AG08470 (cell line): Measurements from ENCODE around the gene SRSF12.

GRCh38 chr6:87155831-87156832 is 767 bp downstream of the ZNF292 start:
- RRBS, result no CpG with 5 or more reads among the region's 45 CpGs

- RRBS, result no CpG with 5 or more reads among the region's 1 CpG
Observed at GRCh38 chr6:87184541-87184823, 29.1 kb downstream of the ZNF292 start.

- RRBS, result no CpG with 5 or more reads among the region's 26 CpGs
Observed at GRCh38 chr6:87328625-87329201, 365 bp downstream of the GJB7 start.

DNA sequence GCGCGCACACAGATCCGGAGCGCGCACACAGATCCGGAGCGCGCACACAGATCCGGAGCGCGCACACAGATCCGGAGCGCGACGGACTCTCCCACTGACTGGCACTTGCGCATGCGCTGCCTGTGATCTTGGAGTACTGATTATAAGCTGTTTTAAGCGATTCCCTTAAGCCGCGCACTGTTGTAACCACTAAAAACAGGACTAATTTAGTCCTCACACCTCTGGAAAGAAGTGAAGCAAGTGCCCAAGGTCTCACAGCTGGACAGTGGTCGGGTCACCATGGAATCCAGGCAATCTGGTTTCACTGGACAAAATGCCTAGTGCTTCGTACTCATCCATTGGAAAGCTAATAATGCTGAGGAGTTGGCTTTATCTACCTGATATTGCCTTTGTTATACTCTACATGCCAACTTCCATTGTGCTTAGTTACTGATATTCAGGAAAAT is 781 bp downstream of the CFAP206 start:
- RRBS, result no CpG with 5 or more reads among the region's 22 CpGs

- RRBS, result no CpG with 5 or more reads among the region's 4 CpGs
Observed at GRCh38 chr6:88120376-88120792, 45.8 kb downstream of the CNR1 start.

DNA sequence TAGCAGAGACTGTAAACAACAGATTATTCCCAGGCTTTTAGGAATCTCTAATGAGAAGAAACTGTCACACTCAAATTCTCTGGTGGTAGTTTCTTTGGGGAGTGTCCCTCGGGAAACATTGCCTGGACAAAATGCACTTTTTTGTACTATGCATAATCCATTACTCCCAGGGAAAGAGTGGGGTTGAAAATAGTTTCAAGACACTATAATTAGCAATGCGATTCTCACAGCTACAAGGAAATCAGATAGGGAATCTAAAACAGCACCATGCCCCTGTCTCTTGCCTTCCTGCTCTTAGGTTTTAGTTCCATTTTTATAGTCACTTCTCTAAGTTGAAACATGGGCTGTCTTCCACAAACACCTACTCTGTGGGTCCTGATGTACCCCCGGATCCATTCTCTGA is 325.4 kb upstream of the CNR1 start:
- RRBS, result no CpG with 5 or more reads among the region's 3 CpGs

DNA sequence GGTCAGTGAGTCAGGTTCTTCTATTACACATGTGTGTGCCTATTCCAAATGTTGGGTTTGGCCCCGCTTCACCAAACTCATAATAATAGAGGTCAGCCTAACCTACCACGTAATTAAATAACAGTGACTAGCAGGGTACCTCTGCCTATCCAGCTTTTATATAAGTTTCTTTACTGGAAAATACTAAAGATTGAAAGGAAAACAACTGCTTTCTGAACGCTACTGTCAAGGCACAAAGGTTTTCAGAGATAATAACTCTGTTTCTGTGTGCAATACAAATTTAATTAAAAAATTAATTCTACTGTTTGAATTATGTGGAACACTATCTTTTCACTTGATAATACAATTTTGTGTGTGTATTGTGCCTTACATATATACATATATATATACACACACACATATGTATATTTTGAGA is 19.5 kb upstream of the RNGTT start:
- RRBS, result no CpG with 5 or more reads among the region's 3 CpGs

GRCh38 chr6:89009834-89010386 is 46.5 kb upstream of the RNGTT start:
- RRBS, result no CpG with 5 or more reads among the region's 9 CpGs

GRCh38 chr6:89021638-89022146 is 58.3 kb upstream of the RNGTT start:
- RRBS, result no CpG with 5 or more reads among the region's 4 CpGs

GRCh38 chr6:89117243-89118225 is at the start of gene SRSF12:
Gene SRSF12, minus strand, starts transcription at chr6:89118071.
- RRBS, result 5% methylated on average over 60 of the region's 116 CpGs

GRCh38 chr6:89146172-89147332 is 697 bp downstream of the PM20D2 start:
- RRBS, result 2% methylated on average over 25 of the region's 89 CpGs

- RRBS, result no CpG with 5 or more reads among the region's 5 CpGs
Observed at GRCh38 chr6:89158084-89158746, 12.4 kb downstream of the PM20D2 start.

GRCh38 chr6:89562475-89562840 is 76.1 kb downstream of the LYRM2 start:
- RRBS, result no CpG with 5 or more reads among the region's 9 CpGs

DNA sequence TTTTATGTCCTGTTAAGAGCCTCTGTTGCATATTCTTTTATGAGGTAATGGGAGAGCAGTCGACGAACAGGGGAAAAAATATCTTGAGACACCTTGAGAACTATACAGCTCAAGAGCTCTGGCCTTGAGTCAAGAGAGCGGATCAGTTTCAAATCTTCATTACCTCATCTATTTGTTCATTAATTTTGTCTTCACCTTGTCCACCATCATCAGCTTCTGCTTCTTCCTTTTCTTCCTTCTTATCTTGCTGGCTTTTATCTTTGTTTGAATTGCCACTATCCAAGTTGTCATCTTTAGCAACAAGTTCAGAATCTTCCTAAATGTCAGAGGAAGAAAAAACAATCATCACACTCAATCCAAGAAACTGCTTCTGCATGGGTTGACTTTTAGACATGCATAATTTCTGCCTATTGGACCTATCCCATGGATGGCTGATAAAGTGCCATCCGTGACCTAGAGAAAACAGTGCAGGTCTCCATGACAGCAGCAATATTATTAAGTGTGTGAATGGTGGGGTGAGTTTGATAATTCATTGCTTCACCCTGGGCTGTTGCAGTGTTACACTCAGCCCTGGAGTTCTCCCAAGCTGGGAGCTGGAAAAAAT is 23.5 kb upstream of the LYRM2 start:
- RRBS, result no CpG with 5 or more reads among the region's 4 CpGs

- RRBS, result no CpG with 5 or more reads among the region's 3 CpGs
Observed at GRCh38 chr6:89690656-89691030, 52.1 kb upstream of the LYRM2 start.

GRCh38 chr6:89862413-89862927 is 31.8 kb upstream of the GJA10 start:
- RRBS, result no CpG with 5 or more reads among the region's 6 CpGs

DNA sequence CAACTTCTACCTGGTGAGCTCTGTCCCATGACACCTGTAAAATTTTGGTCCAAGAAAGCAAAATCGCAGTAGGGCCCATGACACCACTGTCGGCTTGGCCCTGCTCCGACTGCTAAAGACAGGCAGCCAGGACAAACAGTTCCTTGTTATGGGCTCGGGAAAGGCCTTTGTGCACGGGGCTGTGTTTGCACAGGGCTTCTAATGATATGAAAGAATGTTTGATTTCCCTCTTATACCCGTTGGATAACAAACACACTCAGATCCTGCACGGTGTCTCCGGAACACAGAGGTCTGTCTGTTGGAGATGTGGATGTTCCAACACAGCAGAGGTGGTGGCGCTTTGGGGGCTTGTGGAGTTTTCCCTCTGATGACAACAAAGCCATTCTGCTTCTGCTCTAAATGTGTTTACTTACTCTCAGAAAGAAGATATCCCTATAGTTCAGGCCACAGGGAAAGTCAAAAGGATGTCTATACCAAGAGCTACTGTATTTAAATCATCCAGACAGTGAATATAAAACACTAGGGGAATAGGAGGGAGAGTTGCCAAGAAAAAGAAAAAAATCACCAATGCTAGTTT is 47.2 kb downstream of the GJA10 start:
- RRBS, result no CpG with 5 or more reads among the region's 9 CpGs

DNA sequence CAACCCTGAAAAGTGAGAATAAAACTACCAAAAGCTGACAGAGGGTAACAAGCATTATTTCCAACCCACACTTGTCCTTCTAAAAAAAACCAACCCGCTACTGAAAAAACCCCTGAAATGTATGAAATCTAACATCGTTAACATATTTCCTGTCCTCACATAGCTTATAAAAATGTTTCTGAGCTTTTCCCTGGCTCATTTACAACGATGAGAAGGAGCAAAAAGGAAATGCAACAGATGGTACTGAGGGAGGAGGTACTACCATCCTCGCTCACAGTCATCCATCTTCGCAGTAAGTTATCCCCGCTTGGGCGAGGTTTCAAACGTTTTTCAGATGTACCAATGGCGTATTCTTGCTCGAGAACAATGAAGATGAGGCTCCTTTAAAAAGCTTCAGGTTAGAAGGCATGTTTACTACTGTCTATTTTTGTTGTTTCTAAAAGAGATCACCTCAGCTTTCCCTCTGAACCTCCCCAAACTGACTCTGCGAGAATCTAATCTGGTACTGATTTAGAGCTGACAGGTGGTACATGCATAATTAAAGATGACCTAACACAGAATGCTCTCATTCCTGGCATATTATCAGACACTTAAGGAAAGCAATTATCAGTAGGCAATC is 178.6 kb downstream of the GJA10 start:
- RRBS, result no CpG with 5 or more reads among the region's 11 CpGs

DNA sequence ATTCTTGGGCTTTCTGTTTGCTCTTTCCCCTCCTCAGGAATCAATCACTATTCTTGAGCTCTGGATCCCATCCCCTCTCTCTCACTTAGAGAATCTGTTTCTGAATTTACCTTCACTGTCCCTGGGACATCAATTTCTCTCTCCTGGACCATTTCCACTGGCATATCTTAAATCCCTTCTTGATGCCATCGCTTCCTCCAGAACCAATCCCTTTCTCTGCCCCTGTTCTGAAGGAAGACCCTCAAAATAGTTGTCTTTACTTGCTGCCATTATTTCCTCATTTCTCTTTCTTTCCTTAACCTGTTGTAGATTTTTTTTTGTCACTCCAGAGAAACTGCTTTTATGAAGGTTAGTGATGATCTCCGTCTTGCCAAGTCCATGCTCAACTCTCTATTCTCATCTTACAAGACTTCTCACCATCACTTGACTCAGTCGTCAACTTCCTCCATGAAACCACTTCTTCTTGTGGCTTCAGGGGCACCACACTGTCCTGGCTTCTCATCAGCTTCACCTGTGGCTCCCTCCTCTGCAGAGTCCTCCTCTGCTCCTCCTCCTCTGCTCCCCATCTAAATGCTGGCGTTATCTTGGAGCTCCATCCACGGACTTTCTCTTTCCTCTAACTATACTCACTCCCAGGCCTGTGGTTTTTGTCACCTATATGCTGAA is 187.7 kb downstream of the BACH2 start:
- RRBS, result no CpG with 5 or more reads among the region's 5 CpGs

DNA sequence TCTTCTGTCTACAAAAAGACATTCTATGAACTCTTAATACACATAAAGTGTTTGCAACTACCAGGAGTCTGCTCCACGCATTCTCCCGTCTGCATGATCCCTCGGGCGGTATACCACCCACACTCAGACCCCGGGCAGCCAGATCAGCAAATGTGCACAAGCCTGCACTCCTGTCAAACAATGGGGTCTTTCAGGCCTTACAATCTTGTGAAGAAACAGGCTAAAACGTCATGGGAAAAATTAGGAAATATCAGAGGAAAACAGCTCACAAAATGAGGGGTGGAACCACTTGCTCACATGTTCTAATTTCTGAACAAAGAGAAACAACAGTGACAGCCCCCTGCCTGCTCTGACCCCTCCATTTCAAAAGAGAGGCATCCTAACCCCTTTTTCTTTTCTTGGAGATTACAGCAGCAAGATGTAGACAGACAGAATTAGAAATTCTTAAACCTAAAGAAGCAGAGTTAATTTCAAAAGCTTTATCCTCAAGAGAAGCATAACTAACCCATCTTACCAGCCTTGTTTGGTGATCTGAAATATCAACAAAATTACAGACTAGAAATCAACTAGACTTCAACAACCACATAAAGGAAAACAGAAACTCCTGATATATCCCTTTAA is 69.3 kb downstream of the BACH2 start:
- RRBS, result no CpG with 5 or more reads among the region's 6 CpGs